SK-N-SH (cell line): ENCODE data around the gene ATXN7L1.

GRCh38 chr7:104984607-104985256 is 29.3 kb upstream of the KMT2E start:
- RRBS: no CpG with 5 or more reads among the region's 7 CpGs
CAGE:
- cytosol, long polyA plus RNA: no peak
- long polyA plus RNA: no peak
- nucleus, long polyA plus RNA: no peak

DNA sequence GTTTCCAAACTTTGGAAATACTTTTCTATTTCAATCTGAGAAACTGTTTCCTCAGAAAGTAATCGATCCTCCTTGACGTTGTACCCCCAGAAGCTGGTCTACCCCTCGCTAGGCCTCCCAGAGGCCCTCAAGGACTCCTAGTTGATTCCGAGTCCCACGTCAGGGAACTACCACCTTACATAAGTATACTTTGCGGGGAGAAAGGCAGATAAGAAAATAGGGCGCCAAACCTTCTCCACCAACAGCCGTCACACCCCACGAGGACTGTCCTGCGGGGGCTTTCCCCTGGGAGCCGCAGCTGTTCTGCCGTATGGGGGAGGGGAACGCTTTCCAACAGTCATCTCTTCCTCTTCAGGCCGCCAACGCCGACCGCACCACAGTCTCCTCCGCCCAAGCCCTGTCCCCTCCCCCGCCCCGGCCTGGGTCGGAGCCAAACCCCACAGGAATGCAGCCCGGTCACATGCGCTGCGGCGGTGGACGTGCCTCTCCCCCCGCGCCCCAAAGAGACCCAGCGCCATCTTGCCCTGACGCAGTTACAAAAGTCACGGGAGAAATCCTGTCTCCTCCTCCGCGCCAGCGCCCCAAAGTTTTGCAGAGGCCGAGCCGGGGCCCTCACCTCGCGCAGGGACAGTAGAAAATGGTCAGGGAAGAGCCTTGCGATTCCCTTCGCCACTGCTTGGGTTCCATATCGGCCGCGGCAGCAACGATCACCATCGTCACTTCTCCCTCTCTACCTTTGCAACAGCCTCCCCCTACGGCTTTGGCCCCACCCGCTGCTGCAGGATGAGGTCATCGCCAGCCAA is 1.5 kb upstream of the KMT2E start:
- RRBS: no CpG with 5 or more reads among the region's 48 CpGs
CAGE:
- cytosol, long polyA plus RNA: no peak
- long polyA plus RNA: no peak
- nucleus, long polyA plus RNA: start-site peak on the minus strand centred at position 728 of the sequence, 21 bp wide, 36 and 64 reads in 2 replicates

DNA sequence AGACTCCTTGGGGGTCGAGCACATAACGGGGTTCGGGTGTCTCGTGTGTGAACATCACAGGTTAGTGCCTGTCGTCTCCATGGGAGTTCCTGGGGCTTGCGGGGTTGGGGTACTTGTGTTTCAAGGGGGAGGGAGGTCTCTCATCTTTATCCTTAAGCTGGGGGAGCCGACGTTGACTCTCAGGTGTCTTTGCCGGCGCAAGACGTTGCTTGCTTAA is 379 bp downstream of the KMT2E start:
- RRBS: no CpG with 5 or more reads among the region's 11 CpGs
CAGE:
- cytosol, long polyA plus RNA: no peak
- long polyA plus RNA: no peak
- nucleus, long polyA plus RNA: no peak

DNA sequence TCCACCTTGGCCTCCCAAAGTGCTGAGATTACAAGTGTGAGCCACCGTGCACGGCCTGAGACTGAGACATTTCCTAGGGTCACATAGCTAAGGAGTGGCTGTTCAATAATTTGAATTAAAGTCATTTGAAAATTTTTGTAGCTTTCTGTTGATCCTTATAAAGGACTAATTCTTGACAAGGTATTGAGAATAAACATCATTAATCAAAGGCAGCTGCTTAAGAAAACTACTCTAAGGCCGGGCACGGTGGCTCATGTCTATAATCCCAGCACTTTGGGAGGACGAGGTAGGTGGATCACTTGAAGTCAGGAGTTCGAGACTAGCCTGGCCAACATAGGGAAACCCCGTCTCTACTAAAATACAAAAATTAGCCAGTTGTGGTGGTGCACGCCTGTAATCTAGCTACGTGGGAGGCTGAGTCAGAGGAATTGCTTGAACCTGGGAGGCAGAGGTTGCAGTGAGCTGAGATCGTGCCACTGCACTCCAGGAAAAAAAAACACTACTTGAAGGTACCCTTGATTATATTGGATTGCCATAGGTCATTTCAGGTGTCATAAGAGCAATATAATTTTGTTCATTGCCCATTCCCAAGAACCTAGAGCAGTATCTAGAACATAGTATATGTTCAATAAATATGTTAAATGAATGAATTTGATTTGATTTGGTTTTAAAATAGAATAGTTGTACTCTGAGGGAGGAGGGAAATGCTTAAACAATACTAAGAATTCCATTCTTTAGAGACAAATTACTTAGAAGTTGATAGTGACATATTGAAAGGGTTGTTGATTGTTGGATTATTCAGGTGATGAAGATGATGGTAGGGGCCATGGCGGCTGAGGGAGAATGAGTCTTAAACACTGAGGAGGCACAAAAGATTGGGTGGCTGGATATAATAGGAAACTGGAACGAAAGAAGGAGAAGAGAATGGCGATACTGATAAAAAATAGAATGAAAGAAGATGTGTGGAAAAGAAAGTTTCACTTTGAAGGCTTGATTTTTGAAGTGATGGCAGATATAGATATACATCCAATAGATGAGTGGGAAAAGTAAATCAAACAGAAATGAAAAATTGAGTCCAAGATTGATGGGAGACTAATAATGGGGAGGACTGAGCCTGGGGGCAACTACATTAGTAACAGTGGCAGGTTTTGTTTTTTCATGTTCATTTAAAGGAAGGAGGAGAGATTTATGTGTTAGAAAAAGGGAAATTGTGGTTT is 15.2 kb downstream of the KMT2E start:
- RRBS: no CpG with 5 or more reads among the region's 13 CpGs
CAGE:
- cytosol, long polyA plus RNA: no peak
- long polyA plus RNA: no peak
- nucleus, long polyA plus RNA: start-site peak on the plus strand centred at position 828 of the sequence, 259 bp wide, 9 and 12 reads in 2 replicates

- RRBS: no CpG with 5 or more reads among the region's 1 CpG
CAGE:
- cytosol, long polyA plus RNA: no peak
- long polyA plus RNA: no peak
- nucleus, long polyA plus RNA: no peak
Measured at GRCh38 chr7:105048872-105049160, 34.8 kb downstream of the KMT2E start.

DNA sequence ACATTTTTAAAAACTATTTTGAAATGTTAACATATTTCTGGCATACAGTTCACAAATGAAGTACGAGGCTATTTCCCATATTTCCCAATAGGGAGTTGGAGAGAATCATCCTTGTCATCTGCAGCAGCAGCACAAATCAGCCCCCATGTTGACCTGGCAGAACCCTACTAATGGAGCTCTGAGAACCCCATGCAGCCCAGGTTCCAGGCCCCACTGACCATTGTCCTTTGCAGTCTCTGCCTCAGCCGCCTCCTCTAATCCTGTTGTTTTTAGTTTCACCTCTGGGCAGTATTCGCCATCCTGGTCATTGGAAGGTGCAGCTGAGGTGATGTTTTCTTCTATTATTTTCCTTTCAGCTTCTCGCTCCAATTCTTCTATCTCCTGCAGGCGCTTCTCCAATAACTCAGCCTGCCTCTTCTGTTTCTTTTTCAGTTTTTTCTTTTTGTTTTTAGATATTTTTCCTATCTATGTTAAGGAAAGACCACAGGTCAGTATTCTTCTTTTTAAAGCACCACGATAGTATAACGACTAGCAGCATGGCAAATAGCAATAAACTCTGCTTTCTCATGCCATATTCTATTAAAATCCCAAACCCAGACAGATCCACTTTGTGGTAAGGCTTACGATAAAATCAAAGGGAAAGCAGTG is 129.0 kb downstream of the KMT2E start:
- RRBS: no CpG with 5 or more reads among the region's 8 CpGs
CAGE:
- cytosol, long polyA plus RNA: no peak
- long polyA plus RNA: no peak
- nucleus, long polyA plus RNA: no peak

DNA sequence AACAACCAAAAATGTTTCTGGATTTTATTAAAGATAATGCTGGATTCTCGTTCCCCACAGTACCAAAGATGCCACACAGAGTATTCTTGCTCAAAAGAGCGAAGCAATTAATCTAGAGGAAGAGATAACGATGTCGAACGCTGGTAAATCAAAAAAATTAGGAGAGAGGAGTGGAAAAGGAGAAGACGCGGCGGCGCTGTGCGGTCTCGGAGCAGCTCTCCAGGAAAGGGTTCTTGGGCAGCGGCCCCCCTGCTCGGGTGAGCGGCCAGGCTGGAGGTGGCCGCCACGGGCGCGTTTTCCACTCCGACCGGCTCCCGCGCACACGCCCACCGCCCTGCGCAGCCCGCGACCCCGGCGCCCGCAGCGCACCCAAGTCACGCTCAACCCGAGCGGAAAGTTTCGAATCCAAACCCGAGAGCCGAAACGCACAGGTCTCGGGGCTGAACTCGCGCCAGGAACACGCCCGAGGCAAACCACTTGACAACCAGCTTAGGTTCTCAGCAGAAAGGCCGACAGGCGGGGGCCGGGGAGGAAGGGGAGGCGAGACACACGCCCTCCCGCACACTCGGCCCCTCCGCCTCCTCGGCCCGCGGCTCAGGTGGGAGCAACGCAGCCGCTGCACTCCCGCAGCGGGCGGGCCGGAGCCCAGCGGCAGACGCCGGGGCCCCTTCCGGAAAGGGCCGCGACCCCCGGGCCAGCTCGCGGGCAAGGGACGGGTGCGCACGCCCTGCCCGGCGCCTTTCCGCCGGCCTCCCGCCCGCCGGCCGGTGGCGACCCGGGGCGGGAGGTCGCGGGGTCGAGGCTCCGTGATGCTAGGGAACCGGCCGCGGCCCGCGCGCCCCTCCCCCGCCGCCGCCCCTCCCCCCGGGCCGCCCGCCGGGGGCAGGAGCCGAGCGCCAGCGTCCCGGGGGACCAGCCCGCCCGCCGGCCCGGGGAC is 825 bp downstream of the SRPK2 start:
- RRBS: 2% methylated on average over 42 of the region's 108 CpGs
CAGE:
- cytosol, long polyA plus RNA: no peak
- long polyA plus RNA: no peak
- nucleus, long polyA plus RNA: no peak

GRCh38 chr7:105639664-105640534 is 58.6 kb upstream of the EFCAB10 start:
- RRBS: no CpG with 5 or more reads among the region's 19 CpGs
CAGE:
- cytosol, long polyA plus RNA: no peak
- long polyA plus RNA: no peak
- nucleus, long polyA plus RNA: no peak

DNA sequence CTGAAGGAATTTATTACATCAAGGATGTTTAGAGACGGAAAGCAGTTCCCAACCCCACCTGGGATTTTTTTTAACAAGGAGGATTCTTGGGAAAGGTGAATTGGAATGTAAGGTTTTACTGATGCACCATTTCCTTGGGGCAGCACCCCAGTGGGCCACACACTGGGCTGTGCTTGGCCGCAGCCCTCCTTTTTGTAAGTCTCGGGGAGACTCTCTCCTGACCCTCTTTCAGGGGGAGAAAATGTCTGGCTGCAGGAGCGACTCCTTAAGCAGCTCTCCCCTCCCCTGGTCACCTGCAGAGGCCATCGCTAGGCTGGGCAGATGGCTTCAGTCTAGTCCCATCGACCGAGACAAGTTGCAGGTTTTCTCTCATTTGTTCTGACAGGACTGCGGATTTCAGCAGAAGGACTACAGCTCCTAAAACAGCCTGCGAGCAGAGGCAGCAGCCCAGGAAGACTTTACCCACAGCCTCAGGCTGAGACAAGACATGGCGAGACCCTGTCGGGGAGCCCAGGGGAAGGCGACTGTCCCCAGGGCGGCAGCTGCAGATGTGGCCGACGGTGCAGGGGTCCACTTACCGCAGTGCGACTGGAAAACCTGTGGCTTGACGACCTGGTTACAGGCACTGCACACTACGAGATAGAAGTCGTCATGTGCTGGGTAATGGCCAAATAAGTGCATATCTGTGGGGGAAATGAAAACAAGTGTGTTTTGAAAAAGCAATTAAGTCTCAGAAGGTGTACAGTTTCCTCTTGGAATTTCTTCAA is 88.2 kb downstream of the ATXN7L1 start:
- RRBS: no CpG with 5 or more reads among the region's 20 CpGs
CAGE:
- cytosol, long polyA plus RNA: no peak
- long polyA plus RNA: no peak
- nucleus, long polyA plus RNA: no peak

- RRBS: no CpG with 5 or more reads among the region's 7 CpGs
CAGE:
- cytosol, long polyA plus RNA: no peak
- long polyA plus RNA: no peak
- nucleus, long polyA plus RNA: no peak
Measured at GRCh38 chr7:105807449-105808051, 68.8 kb downstream of the ATXN7L1 start.

DNA sequence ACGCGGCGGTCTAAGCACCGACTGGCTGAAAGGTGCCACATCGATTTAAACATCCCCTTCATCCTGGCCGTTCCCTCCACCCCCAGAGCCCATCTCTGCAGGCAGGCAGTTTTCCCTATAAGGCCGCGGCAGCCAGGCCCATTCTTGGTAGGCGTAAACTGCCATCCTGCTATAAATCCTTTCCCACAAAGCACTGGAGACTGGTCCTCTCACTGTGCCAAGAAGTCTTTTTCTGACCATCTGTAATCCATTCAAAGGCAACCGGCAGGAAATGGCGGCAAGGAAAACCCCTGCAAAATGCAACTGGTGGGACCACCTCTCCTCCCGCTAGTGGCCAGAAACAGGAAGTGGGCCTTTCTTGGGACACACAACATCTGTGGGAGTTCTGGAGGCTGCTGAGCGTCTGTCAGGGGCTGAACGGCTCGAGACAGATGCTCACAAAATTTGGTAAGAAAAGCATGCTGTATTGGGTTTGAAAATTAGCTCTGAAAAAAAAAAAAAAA is 22.4 kb downstream of the ATXN7L1 start:
- RRBS: no CpG with 5 or more reads among the region's 15 CpGs
CAGE:
- cytosol, long polyA plus RNA: no peak
- long polyA plus RNA: no peak
- nucleus, long polyA plus RNA: no peak

- RRBS: 3% methylated on average over 2 of the region's 10 CpGs
CAGE:
- cytosol, long polyA plus RNA: no peak
- long polyA plus RNA: no peak
- nucleus, long polyA plus RNA: no peak
Measured at GRCh38 chr7:105875850-105876378, 485 bp downstream of the ATXN7L1 start.

DNA sequence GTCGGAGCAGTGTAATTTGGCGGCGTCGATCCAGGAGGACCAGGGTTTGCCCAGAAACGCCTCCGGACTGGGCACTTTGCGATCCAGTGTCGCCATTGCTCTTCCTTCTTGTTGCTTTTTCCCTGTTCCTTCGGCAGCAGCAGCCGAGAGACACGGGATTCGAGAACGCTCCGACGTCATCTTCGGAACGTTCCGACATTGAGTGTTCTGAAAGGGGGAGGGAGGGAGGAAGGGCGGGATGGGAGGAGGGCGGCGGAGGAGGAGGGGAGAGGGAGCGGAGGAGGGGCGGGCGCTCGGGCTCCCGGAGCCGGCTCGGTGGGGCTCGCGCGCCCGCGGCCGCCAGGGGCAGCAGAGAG is at the start of gene ATXN7L1:
Gene ATXN7L1, minus strand, starts transcription at position 221 of the 356 bp plus-strand sequence.
- RRBS: under 1% methylated on average over 8 of the region's 34 CpGs
CAGE:
- cytosol, long polyA plus RNA: no peak
- long polyA plus RNA: no peak
- nucleus, long polyA plus RNA: no peak

DNA sequence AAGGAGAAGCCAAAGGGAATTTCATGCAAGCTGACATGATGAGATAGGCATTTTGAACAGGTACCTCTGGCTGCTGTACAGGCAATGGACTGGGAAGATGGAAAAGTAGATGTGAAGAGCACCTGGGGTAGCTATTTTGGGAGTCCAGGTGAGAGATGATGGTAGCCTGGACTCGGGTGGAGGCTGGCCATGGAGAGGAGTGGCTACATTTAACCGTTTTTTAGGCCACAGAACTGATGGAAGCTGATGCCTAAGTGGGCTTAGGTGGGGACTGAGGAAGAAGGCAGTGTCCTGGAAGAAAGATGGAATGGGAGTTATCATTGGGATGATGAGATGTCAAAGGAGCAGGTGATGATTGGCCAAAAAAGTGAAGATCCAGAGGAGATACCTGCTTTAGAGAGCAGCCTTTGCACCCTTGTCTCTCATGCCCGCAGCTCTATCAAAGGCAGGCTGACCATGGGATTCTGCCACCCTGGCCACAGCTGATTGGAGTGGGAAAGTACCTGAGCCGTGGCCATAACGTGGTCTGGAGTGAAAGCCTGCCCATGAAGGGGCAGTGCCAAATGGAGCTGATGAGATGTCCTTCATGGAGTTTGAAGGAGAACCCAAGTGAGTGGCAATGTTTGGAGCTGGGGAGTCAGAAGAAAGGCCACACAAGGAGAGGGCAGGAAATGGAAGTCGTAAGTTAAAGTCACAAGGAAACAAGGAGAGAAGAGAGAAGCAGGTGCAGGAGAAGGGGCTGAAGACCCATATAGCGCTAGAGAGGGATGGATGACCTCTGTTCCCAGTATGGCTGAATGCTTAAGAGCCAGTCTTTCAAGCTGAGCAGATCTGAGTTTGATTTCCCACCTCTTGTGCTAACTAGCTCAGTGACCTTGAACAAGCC is 18.3 kb upstream of the ATXN7L1 start:
- RRBS: no CpG with 5 or more reads among the region's 7 CpGs
CAGE:
- cytosol, long polyA plus RNA: no peak
- long polyA plus RNA: no peak
- nucleus, long polyA plus RNA: no peak

- RRBS: no CpG with 5 or more reads among the region's 3 CpGs
CAGE:
- cytosol, long polyA plus RNA: no peak
- long polyA plus RNA: no peak
- nucleus, long polyA plus RNA: no peak
Measured at GRCh38 chr7:106011935-106012474, 48.9 kb downstream of the CDHR3 start.

DNA sequence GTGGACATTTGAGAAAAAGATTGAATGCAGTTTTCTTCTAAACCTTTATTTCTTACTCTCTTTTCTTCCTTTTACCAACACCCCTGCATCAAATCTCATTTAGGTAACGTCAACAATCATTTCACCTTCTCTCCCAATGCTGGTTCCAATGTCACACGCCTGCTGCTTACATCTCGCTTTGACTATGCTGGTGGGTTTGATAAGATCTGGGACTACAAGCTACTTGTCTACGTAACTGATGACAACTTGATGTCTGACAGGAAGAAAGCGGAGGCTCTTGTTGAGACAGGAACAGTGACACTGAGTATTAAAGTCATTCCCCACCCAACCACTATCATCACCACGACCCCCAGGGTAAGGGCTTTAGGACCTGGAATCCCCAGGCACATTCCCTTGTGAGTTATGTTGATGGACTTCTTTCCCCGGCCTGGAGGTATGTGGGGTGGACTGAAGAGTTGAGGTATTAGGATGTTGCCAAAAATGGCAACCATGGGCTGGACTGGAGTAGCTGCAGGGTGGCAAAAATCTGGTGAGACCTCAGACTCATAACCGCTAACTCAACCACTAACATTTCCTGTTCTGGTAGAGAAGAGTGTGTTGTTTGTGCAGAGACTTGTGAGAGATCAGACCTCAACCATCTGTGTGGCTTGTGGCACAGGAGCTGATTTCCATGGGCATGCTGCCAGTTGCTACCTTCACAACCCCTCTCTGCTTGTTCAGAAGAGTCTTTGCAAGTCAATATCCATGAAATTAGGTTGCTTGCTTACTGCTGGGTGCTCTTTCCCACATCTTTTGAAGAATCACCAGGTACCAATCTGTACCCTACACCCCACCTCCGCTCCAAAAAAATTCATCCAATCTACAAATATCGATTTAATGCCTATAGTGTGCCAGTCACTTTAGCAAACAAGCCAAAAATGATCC is 59.3 kb downstream of the CDHR3 start:
- RRBS: no CpG with 5 or more reads among the region's 10 CpGs
CAGE:
- cytosol, long polyA plus RNA: no peak
- long polyA plus RNA: no peak
- nucleus, long polyA plus RNA: no peak

DNA sequence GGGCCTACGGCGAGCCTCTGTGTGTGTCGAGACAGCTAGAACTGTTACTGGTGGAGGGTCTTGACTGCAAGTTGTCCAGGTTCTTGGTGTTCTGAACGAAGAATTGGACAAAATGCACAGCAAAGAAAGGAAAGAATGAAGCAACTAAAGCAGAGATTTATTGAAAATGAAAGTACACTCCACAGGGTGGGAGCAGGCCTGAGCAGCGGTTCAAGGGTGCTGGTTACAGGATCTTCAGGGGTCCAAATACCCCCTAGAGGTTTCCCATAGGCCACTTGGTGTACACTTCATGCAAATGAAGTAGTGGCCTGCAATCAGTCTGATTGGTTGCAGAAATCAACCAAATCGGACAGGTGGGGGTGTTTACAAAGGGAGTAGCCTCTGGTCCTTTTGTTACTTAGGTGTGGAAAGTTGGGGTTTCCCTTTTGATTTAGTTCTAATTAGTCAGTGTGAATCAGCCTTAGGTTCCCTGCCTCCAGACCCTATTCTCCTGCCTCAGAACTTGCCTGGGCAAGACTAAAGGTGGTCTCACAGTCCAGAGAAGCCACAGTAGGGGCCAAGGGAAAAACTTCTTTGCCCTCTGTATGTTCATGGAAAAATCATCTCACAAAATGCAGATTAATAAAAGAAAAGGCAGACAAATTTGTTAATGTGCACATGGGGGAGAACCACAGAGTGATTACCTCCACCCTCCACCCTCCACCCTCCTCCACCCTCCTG is 49.6 kb downstream of the SYPL1 start:
- RRBS: no CpG with 5 or more reads among the region's 6 CpGs
CAGE:
- cytosol, long polyA plus RNA: no peak
- long polyA plus RNA: no peak
- nucleus, long polyA plus RNA: no peak

GRCh38 chr7:106074240-106074775 is 37.8 kb downstream of the SYPL1 start:
- RRBS: no CpG with 5 or more reads among the region's 13 CpGs
CAGE:
- cytosol, long polyA plus RNA: no peak
- long polyA plus RNA: no peak
- nucleus, long polyA plus RNA: no peak

DNA sequence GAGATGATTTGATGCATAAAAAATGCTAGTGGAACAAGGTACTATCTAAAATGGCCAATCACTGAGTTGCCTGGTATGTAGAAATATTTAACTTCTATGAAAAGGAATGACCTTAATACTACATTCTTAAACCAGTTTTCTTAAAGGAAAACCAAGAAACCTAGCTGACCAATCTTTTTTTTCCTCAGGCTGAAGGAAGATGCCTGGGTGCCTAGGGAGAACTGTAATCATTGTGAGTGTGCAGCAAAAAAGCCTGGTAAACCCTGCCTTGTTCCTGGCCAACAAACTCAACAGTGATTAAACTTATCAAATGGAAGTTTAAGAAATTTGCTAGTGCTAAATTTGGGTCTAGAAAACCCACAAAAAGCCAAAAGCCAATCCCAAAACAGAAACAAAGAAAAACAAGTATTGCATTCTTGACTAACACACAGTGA is 33.5 kb downstream of the NAMPT start:
CAGE:
- cytosol, long polyA plus RNA: no peak
- long polyA plus RNA: no peak
- nucleus, long polyA plus RNA: no peak

GRCh38 chr7:106270257-106271221 is 14.2 kb downstream of the NAMPT start:
- RRBS: no CpG with 5 or more reads among the region's 6 CpGs
CAGE:
- cytosol, long polyA plus RNA: no peak
- long polyA plus RNA: no peak
- nucleus, long polyA plus RNA: no peak